Measurements from ENCODE around the gene AXDND1.

- RRBS: 1% methylated on average over 16 of the region's 42 CpGs
These were observed 871 bp downstream of the FAM20B start for GRCh38 chr1:179026452-179027077.

DNA sequence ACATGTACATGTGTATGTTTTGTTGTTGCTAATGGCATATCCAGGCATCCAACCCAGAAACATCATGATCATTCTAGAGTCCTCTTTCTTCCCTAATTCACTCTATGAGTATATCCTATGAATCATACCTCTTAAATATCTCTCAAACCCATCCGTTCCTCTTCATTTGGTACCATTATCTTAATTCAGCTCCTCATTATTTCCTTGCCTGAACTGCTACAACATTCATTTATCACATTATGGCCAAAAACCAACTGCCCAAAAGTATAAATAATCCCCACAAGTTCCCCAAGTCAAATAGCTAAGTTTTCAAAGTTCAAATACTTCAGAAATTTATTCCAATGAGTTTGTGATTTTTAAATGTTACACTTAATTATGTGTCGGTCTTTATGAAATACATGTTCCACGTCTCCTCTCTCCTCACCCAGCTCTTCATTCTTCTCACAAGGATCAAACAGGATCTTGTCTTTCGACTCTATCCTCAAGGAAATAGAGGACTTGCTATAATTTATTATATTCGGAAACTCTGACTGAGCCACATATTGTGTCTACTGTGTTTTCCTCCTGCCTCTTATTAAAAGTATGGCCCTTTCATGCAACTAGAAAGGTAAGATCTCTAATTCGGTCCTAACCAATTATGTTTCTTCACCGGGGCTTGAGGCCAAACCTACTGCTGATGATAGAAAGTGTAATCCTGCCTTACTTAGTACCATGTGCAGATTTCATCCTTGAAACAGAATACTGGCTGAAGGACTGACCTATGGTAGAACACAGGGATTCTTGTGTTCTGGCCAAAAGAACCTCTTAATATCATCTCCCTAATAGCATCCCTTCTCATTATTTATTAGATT is 72.3 kb downstream of the TOR3A start:
- RRBS: no CpG with 5 or more reads among the region's 7 CpGs

DNA sequence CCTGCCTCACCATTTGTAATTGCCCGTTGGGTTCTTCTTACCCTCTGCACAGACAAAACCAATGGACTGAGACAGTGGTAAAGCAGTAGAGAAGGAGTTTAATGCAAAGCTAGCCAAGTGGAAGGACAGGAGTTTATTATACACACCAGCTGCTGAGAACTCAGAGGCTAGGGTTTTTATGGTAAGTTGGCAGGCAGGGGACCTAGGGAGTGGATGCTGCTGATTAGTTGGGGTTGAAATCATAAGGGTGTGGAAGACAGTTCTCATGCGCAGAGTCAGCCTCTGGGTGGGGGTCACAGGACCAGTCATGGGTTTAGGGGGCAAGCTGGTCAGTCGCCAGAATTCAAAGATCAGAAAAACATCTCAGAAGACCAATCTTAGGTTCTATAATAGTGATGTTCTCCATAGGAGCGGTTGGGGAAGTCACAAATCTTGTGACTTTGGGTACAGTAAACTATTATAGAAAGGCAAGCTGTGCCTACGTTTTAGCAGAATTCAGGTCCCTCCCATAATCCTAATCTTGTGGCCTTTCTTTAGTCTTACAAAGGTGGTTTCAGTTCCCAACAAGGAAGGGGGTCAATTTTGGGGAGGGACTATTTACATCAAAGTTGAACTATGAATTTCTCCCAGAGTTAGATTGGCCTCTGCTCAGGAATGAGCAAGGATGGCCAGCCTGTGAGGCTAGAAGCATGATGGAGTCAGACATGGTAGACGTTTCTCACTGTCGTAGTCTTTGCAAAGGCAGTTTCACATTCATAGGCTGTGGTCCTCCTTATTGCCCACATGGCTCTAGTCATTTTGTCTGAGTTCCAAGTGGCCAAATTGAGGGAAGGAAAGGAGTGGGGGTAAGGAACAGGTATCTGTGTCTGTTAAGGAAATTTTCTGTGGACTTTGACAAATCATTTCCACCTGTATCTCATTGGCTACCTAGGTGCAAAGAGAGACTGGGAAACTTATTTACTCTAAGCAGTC is 35.5 kb upstream of the AXDND1 start:
- RRBS: no CpG with 5 or more reads among the region's 7 CpGs

GRCh38 chr1:179365546-179366837 is at the start of gene AXDND1:
Gene AXDND1, plus strand, starts transcription at chr1:179365971.
- RRBS: 2% methylated on average over 8 of the region's 62 CpGs

DNA sequence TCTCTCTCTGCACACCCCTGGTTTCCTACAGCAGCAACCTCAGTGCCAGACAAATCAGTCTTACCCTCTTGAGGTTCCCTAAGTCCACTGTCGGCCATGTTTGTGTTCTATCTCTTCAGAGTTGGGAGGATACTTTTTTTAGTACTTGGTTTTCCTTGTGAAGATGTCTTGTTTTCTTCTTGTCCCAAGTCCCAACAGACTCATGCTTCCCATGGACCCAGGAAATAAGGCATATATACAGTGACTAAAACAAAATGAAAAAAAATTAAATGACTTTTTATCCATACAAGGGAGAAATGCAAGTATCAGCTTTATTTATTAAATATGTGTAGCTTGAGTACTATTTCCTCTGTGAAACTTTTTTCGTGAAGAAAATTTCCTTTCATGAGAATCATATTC is 25.0 kb downstream of the TOR1AIP2 start:
- RRBS: no CpG with 5 or more reads among the region's 2 CpGs

DNA sequence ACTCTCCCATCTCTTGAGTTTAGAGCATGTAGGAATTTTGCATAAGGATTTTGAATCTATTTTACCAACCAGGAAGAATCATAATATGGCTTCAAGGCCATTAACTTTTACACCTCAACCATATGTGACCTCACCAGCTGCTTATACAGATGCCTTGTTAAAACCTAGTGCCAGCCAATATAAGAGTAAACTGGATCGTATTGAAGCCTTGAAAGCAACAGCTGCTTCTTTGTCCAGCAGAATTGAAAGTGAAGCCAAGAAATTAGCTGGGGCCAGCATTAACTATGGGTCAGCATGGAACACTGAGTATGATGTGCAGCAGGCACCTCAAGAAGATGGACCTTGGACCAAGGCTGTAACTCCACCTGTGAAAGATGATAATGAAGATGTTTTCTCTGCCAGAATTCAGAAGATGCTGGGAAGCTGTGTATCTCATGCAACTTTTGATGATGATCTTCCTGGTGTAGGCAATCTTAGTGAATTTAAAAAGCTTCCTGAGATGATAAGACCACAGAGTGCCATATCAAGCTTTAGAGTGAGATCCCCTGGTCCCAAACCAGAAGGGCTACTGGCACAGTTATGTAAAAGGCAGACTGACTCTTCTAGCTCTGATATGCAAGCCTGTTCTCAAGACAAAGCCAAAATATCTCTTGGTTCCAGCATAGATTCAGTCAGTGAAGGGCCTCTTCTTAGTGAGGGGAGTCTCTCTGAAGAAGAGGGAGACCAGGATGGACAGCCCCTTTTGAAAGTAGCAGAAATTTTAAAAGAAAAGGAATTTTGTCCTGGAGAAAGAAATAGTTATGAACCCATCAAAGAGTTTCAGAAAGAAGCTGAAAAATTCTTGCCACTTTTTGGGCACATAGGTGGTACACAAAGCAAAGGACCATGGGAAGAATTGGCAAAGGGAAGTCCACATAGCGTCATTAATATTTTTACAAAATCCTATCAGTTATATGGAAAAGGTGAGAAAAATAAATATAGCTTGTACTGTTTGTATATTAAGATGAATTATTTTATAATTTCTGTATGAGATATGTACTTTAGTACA is 65.8 kb downstream of the CEP350 start:
- RRBS: no CpG with 5 or more reads among the region's 2 CpGs

DNA sequence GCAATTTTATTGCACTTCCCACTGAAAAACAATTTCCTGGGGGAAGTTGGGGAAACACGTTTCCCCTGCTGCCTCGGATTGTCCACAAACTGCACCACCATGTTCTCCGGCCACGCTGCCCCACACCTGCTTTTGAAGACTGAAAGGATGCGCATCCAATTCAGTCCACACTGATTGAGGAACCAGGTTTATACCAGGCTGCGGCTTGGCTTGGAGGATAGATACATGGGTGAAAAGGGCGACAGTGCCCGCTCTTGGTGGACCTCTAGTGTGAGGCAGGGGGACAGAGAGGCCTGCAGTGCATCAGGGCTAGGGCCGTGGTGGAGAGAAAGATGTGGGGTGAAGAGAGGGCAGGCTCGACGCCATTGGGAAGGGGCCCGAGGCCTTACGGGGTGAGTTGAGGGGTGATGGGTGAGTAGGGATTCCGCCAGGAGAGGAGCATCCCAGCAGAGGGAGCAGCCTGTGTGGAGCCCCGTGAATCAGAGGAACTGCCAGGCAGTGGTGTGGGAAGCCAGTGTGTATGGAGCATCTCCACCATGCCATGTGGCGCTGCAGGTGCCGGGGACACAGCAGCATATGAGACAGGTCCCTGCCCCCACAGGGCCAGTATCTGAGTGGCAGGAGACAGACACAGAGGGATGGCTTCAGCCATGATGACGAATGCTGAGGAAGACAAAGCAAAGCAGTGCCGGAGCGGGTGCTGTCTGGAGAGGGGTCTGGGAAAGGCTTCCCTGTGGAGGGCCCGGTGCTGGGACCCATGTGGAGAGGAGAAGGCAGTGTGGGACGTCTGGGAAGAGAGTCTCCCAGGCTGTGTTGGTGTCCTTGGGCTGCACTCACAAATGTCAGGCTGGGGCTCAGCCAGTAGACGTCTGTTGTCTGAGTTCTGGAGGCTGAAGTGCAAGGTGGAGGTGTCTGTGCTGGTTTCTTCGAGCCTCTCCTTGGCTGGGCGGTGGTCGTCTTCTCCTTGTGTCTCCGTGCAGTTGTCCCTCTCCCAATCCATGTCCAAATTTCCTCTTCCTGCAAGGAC is 36.6 kb downstream of the QSOX1 start:
- RRBS: 95% methylated on average over 4 of the region's 27 CpGs

DNA sequence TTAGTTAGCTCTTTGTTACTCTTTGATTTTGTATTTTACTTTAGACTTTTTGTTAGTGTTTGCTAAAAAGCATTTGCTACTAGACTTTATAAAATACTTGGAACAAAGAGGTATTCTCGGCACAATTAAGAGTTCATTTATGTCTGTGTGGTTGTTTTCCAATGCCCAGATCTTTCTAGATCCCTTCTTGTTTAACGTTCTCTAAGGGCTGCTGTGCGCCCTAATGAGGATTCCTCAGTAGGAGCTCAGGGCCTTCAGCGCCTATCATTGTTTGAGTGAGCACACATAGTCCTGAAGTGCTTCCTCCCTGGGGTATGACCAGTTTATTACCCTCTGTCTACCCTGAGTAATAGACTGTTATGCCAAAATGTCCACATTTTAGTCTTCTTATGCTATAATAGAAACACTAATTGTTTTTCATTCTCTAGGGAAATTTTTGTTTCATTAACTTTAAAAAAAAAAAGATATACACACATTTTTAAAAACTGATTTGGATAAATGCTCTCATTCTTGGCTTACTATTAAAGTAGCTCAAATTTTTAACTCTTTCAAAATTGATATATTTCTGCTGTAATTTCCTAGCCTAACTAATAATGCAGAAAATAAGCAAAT is 69.8 kb upstream of the KIAA1614 start:
- RRBS: no CpG with 5 or more reads among the region's 4 CpGs

GRCh38 chr1:180912123-180912681 is 495 bp upstream of the KIAA1614 start:
- RRBS: 2% methylated on average over 16 of the region's 61 CpGs

GRCh38 chr1:180953903-180954992 is 41.6 kb downstream of the KIAA1614 start:
- RRBS: 98% methylated on average over 21 of the region's 91 CpGs

DNA sequence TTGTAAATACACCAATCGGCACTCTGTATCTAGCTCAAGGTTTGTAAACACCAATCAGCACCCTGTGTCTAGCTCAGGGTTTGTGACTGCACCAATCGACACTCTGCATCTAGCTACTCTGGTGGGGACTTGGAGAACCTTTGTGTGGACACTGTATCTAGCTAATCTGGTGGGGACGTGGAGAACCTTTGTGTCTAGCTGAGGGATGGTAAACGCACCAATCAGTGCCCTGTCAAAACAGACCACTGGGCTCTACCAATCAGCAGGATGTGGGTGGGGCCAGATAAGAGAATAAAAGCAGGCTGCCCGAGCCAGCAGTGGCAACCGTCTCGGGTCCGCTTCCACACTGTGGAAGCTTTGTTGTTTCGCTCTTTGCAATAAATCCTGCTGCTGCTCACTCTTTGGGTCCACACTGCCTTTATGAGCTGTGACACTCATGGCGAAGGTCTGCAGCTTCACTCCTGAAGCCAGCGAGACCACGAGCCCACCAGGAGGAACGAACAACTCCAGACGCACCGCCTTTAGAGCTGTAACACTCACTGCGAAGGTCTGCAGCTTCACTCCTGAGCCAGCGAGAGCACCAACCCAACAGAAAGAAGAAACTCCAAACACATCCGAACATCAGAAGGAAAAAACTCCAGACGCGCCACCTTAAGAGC is 12.7 kb downstream of the MR1 start:
- RRBS: no CpG with 5 or more reads among the region's 20 CpGs

- RRBS: no CpG with 5 or more reads among the region's 11 CpGs
These were observed 1.1 kb upstream of the IER5 start for GRCh38 chr1:181087045-181088100.

GRCh38 chr1:181129666-181130299 is 41.3 kb downstream of the IER5 start:
- RRBS: no CpG with 5 or more reads among the region's 5 CpGs

DNA sequence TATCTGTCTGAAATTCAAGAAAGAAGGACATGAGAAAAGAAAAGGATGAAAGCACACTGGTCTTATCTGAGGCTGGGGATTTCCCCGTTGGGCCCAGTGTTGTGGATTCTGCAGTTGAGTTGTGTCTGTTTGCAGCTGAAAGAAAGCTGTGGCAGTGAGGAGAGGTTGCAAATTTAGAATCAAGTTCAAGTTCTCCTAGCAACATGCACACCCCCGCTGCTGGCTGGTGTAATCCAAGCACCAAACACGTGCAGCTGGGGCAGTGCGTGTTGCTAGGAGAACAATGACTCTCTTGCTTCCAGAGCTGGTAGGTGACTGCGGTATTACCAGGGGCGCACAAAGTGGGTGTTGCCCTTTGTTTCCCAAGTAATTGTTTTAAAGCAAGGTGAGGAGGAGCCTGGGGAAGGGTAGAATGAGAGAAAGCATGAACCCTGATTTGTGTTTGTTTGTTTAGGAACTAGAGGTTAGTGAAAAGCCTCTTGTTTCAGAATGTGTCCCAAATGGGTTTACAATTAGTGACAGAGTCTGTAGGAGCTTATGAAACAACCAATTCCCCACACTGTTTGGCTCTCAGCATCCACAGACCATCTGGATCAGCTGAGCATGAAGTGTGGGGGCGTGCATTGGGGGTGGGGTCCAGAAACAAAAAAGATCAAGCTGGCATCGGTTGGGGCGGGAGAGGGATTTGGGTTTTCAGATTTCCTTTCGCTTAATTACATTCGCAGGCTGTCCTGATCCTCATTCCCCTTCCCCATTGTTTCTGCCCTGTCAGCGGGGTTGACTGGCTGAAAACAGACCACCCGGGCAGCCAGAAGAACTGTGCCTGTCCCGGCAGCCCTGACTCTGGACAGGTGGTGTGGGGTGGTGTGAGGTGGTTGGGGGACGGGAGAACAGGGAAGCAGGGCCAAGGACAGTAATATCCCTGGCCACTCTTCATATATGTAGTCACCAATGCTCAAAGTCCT is 91.7 kb downstream of the IER5 start:
- RRBS: no CpG with 5 or more reads among the region's 15 CpGs

DNA sequence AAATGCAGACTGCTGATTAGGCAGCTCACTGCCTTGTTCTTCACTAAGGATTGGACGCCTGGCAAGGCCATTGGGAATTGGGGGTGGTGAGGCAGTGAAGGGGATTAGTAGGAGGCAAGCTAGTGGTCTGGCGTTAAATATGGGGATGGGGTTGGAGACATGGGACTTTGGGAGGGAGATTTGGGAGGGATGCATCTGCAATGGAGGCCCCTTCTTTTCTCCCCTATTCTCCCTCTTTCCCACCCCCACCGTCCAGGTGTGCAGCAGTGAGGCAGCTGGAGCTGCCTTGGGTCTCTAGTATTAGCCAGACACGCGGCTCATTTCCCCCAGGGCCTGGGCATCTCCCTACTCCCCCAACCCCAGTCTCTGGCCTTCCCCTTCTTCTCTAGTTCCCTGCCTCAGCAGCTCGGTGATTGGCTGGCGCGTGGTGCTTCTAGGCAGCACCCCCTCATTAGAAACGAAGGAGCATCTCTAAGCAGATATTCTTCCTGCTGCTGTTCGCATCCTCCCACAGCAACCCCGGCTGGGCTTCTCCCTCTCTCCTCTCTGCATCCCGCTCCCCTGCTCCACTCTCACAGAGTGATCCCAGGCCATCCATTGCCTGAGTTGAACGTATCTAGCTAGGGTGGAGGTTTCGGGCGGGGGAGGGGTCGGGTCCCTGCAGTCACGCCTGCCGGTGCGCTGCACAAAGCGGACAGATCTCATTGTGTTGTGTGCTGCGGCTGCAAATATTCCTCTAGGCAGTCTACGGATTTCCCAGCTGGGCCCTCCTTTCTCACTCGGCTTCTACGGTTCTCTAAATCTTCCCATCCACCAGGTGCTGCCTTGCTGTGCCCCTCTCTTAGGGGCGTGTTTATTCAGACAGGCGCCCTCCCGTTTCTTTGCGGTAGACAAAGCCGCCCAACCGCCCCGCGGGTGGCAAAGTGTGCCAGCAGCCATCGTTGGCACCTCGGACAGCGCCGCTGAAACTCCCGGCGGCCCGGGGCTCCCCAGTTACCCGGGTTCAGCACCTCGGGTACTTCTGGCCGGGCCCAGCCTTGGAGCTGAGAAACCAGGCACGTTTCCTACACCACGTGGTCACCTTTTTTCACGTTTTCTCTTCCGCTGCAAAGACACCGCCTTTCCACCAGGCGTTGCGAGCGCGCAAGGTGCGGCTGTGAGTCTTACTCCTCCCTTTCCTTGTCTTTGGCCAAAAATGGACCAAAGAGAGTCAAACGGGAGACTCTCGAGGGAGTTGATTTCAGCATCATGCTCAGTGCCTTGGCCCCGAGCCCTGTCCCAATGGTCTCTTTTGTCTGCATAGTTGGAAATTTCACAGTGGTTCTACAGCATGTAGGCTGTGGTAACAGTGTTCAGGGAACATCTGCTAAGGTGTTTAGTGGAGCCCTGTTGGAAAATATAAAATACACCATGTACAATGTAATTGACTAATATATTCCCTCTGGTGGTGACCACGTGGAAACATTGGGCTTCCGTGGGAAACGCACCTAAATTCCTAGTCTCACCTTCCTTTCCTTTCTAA is 2.2 kb downstream of the CACNA1E start:
- RRBS: no CpG with 5 or more reads among the region's 58 CpGs

- RRBS: no CpG with 5 or more reads among the region's 5 CpGs
These were observed 25.8 kb upstream of the ZNF648 start for GRCh38 chr1:182087183-182087753.

GRCh38 chr1:182278473-182278752 is 113.2 kb downstream of the GLUL start:
- RRBS: no CpG with 5 or more reads among the region's 2 CpGs

GRCh38 chr1:182357993-182358304 is 33.6 kb downstream of the GLUL start:
- RRBS: no CpG with 5 or more reads among the region's 3 CpGs